RPMI7951 (cell line): Measurements from ENCODE around the gene ACTL7B.

- RAMPAGE, long total RNA, result no peak
These were observed 22.3 kb downstream of the ZNF462 start for GRCh38 chr9:106885224-106885769.

DNA sequence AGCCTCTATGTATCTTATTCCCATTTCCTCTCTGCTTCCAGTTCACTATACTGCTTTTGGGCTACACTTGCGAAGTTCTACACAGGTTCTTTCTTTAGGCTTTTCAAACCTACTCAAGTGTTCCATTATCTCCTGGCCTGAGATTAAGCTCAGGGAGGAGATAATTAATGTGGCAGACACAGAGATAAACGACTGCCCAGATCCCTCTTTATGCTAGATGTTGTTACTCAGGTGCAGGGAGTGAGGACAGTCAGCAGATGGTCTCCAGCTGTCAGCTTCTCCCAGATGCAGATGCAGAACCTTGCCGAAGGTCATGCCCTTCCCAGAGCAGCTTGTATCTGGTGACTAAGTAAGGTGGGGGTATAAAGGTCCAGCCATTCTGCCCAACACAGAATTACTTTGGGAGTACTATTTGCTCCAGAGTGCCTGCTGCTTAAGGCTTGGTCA lies 166.2 kb downstream of the ZNF462 start:
- RAMPAGE, long total RNA, result no peak

GRCh38 chr9:107068512-107069027 lies 205.6 kb downstream of the ZNF462 start:
- RAMPAGE, long total RNA, result no peak

DNA sequence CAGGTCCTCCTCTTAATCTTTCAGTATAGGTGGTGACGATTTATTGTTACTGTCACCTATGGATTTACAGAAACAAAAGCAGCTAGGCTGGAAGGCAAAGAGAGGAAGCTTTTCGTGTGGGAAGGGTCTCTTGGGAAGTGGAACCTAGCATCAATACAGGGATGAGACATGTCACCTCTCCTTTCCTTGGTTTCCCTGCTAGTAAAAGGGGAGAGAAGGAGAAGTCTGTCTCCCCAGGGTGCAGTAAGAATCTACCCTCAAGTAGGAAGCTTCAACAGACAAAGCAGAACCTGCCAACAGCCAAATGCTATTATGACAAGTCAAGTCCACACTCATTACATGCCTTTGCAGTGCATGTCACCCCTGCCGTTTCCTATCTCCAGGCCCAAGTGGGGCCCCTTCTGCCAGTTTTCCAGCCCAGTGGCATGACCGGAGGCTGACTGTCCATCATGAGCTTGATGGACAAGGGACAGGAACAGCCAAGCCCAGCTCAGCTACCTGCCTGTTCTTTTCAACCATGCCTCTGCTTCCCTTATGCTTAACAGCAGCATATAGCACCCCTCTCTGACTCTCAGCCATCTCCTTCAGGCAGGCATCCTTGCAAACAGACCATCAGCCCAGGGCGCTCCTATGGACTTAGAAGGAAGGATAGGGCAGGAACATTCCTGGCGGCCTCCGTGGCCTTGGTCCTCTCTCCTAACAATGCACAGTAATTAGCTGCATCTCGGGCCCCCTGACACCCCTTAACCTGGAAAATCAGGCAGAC lies 107.2 kb upstream of the RAD23B start:
- RAMPAGE, long total RNA, result no peak

GRCh38 chr9:107251865-107252392 lies 31.1 kb upstream of the RAD23B start:
- RAMPAGE, long total RNA, result no peak

DNA sequence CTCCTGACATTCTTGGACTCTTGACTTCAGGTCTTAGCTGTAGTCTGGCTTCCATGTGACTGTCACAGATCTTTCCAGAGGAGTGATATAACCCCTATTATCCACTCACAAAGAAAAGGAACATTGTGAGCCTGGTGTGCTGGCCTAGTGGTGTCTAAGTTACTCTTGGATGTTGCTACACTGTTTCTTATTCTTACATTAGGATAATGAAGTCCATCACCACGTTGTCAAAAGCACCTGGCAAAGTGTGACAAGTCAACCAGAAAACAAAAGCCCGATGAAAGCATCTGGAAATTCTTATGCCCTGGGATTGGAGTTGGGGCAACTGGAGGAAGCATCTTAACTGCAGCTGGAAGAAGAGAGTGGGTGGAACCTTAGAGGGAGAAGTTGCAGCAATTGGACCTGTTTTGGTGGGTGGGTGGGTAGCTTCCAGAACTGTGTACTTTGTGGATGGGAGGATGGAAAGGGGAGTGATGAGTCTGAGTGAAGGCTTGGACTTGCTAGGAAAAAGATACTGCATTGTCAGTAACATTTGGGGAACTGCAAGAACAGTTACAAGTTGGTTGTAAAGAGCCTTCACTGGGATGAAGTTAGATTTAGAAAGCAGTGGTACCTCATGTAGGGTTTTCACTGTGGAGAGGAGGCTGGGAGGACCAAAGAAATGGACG lies 50.0 kb downstream of the RAD23B start:
- RAMPAGE, long total RNA, result no peak

GRCh38 chr9:107338938-107339549 lies 56.0 kb downstream of the RAD23B start:
- RAMPAGE, long total RNA, result no peak

GRCh38 chr9:107504500-107505419 lies 15.2 kb upstream of the KLF4 start:
- RAMPAGE, long total RNA, result no peak

DNA sequence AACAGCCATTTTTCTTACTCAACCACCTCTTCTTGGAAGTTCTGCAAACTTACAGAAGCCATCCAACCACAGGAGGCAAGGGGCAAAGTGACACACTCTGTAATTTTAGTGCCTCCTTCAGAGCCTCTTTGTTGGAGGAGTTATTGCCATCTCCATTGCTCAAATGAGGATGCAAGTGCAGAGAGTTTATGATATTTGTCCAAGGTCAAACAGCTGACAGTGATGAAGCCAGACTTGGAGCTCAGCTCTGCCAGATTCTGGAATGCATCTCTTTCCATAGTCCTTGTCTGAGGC lies 126.0 kb upstream of the KLF4 start:
- RAMPAGE, long total RNA, result no peak

GRCh38 chr9:107737665-107738873 lies 248.5 kb upstream of the KLF4 start:
- RAMPAGE, long total RNA, result no peak

DNA sequence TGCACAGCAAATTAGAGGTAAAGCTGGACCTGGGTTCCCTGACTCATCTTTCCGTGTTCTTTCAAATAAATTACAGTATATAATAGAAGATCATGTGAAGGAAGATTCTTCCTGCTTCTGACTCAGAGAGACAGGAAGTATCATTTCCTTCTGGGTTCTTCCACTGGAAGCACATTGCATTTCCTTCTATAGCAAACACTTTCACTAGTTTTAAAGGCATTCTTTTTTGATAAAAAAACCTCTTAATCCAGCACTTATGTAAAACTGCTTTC lies 566.6 kb upstream of the KLF4 start:
- RAMPAGE, long total RNA, result no peak

DNA sequence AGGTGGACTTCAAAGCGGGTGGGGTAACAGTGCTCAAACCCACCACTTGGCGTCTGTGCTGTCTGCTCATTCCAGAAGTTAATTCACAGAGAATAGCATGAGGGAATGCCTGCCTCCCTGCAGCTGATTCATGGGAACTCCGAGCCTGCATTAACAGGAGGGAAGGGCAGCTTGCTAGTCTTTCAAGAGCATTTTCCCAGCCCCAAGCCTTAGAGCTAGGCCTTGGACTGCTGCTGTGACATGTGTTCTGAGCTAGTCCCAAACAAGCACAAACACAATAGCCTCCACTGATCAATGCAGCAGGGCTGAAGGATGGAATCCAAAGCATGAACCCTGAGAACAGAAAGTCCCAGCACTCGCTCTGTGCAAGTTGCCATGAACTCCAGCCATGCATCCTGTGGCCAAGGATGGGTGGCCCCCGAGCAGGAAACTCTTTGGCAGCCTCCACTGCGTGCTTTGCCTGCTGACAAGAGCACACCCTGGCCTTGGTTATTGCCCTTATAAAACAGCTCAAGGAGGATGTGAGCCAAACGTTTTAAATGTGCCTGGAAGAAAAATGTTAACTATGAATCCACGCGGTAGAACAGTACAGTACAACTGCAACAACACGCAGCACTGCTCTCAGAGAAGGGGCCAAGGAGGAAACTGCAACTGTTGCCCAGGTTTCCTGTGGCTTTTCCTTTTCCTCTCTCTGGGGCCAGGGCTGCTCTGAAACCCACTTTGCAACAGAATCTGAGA lies 653.1 kb upstream of the KLF4 start:
- RAMPAGE, long total RNA, result no peak

DNA sequence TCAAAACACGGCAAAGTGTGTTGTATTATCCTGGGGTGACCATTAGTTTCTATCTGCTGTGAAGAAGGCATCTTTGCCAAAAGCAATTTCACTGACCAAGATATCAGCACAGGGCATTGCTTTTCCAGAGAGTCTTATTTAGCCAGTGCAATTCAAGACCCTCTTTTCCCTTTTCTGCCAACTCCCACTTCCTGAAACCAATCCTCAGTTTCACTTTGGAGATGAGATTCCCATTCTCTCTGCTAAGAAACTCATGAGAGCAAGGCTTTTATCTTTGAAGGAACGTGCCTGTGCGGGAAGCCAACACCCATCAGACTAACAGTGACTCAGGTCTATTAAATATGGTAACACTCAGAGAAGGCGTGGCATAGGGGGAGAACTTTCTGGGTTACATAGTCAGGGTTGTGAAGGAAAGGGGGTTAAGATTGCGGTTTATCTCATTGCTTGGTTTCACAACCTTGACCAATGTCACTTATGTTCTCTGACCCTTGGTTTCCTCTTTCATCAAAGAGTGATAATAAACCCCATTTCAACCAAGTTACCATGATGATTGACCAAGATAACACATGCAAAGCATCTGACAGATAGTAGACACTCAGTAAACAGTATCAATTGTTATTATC lies 666.9 kb upstream of the KLF4 start:
- RAMPAGE, long total RNA, result no peak

DNA sequence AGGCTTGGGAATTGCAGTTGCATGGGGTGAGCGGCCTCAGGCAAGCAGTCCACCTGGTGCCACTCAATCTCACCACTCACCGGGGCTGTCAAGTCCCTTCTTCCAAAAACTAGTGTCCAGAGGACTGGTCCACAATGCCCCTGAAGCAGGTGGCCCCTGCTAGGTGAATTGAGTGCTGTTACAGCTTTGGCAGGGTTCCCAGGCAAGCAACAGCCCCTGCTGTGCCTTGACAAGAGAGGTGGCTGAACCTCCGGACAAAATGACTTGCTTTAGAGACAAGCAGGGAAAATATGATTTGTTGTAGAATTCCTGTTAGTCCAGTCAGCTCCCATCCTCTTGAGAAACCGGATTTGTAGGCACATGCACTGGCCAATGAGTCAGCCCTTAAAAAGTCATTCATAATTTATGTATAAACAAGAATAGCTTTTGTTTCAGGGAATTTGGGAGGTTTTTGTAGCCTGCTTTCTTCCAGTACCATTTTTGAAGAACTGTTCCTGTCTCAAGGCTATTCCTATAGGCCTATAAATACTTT lies 411.2 kb downstream of the ACTL7B start:
- RAMPAGE, long total RNA, result no peak

DNA sequence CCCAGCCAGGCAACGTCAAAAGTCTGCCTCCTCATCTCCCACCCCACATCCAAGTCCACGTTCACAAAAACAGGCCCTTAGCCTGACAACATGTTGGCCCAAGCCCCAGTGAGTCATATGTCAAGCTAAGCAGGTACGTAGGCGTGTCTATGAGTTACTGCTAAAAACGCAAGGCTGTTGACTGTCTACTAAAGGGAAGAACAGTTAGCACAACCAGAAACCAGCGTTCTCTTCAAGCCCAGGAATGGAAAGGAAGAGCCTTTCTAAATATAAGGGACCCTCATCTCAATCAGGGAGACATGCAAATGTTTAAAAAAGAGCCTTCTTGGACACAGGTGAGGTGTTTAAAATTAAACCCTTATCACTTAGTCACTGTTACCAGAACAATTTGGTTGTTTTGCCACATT lies 303.0 kb downstream of the ACTL7B start:
- RAMPAGE, long total RNA, result no peak

GRCh38 chr9:108710182-108710452 lies 145.7 kb downstream of the ACTL7B start:
- RAMPAGE, long total RNA, result no peak

GRCh38 chr9:108780878-108781534 lies 74.8 kb downstream of the ACTL7B start:
- RAMPAGE, long total RNA, result no peak

DNA sequence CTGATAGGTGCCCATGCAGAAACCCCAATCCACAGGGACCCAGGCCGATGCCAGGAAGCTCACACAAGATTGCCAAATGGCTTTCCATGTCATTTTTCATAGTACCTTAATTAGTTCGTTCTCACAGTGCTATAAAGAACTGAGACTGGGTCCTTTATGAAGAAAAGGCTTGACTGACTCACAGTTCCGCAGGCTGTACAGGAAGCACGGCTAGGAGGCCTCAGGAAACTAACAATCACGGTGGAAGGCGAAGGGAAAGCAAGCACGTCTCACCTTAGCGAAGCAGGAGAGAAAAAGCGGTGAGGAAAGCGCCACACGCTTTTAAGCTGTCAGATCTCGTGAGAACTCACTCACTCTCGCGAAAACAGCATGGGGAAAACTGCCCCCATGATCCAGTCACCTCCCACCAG lies 13.0 kb downstream of the ACTL7B start:
- RAMPAGE, long total RNA, result no peak

DNA sequence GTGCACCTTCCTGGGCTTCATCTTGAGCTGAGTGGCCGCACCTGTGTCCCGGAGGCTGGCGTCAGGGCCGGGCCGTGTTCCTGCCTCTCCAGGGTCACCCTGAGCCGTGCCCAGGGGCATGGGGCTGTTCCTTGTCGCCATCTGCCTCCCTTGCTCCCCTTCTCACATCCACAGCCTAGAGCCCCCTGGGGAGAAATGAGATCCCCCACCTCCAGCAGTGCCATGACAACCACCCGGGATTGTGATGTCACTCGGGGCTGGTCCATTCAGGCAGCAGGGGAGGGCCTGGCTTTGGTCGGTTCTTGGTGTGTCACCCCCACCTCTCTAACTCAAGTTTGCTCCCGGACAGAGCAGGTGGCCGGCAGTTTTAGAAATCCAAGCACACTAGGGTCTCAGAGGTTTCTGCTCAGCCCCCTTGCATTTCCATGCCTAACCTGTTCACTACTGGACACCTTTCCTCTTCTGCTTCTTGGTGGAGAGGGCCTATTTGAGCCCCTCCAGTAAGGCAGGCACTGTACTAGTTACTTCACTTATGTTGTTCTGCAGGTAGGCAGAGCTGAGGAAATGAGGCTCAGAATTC lies at the start of gene ACTL7B:
Gene ACTL7B (minus strand): TSS at position 197 of the 580 bp plus-strand sequence.
- RAMPAGE, long total RNA, result no peak

DNA sequence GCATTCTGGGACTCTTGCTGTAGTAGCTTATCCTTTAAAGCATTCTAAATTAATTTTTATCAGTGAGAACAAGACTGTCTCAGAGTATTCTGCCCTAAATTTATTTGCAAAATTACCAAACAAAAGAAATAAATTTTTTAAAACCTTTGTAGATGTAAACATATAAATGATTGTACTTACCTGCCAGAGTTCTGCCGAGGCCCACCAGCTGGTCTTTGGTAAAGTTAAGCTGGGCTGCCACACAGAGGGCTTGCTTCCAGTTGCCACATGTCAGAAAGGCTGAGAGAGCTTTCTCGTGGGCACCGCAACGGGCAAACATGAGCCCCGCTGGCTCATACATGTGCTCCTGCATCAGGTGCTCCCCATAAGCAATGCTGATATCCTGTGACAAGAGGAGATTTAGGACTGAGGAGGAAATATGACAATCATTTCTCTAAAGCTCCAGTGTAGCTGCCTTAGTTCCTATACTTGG lies 29.0 kb downstream of the ACTL7A start:
- RAMPAGE, long total RNA, result no peak